OCI-LY7 (cell line): ENCODE data around the genes GOLGA6D and ODF3L1.

DNA sequence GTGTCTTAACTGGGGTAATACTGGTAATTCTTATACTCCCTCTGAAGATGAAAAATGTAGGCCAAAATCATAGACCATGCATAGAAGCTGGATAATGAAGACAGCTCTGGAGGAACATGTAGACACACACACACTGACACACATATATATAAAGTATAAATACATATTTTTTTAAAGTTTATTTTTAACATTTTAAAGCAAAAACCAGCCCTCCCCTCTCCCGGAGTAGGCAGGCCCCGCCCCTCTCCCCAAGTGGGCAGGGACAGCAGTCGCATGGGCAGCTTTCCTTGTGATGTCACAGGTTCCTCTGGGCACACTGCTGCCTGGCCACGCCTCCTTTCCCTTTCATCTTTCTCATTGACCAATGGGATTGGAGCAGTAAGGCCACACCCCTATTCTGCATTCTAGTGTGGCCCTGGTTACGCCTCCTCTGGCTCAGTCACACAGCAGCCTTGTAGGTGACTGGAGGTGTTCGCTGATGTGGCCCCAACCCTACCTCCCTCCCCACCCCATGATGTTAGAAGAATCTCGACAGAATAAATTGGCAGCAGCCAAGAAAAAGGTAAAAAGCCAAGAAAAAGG lies at the start of gene GOLGA6D:
Gene GOLGA6D (plus strand): TSS at position 438 of the 582 bp plus-strand sequence.
- PRO-cap, result no peak
- RAMPAGE, long total RNA, result no peak

GRCh38 chr15:75348086-75349309 lies 1.7 kb downstream of the NEIL1 start:
- PRO-cap, result no peak
- RAMPAGE, long total RNA, result no peak

- PRO-cap, result bidirectional peak, plus-strand start at chr15:75641800, minus-strand start at chr15:75641724
- RAMPAGE, long total RNA, result no peak
These were observed 1.5 kb upstream of the IMP3 start for GRCh38 chr15:75641537-75641971.

DNA sequence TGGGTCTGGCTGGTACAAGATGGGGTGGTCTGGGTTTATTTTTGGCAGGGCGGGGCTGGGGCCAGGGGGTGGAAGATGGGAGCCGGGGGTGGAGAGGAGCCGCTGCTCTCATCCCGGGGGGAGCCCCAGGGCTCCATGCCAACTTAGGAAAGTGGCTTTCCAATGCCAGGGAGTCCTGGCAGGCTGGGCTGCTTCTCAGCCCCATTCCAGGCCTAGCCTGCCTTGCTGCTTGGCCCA lies 8.8 kb downstream of the CSPG4 start:
- PRO-cap, result no peak
- RAMPAGE, long total RNA, result no peak

DNA sequence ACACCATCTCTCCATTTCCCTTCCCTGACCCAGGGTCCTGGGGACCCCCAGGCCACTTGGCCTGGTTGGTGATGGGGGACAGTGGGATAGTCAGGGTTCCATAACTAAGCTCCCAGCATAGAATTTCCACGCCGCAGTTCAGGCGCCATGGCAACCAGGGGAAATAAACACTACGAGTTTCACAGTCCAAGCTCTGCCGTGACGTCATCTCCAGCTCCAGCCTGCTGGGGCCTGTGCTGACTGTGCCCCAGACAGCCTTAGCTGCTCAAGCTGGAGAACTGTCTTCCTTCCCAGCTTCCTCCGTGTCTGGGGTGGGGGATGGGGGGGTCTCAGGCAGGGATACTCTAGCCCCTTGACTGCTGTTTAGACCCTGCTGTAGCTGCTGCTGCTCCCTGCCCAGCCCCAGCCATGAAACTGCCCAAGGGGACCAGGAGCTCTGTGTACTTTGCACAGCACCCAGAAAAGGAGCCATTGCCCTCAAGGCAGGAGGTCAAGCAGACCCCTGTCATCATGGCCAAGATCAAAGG lies at the start of gene ODF3L1:
Gene ODF3L1 (plus strand): TSS at position 250 of the 527 bp plus-strand sequence.
- PRO-cap, result no peak
- RAMPAGE, long total RNA, result no peak

DNA sequence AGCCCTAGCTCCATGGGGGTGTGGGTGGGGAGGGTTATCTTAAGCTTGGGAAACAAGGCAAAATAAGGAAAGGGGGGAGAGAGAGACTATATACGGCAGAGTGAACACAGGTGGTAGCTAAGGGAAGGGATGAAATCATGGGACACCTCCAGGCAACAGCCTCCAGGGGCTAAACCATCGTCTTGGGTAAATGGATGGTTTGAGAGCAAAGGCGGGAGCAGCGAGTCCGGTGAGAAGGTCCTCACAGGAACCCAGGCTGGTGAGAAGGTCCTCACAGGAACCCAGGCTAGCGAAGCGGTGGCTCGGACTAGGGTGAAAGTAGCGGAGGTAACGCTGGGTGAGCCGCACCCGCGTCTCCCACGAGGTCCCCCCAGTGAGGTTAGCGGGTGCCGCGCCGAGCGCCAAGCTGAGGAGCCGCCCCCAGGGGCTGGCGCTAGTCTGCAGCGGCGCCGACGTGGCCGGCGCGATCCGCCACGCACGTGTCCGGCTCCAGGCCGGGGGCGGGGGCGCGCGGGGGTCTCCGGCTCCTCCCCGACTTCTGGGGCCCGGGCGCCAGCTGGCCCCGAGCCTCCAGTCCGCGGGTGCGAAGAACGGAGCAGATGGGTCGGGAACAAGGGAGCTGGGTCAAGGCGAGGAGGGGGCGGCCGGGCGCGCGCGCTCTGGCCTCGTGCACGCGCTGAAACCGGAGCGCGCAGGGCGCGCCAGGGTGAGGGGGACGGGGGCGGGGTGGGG lies 441 bp upstream of the UBE2Q2 start:
- PRO-cap, result bidirectional peak, plus-strand start at position 436 of the sequence, minus-strand start at position 375 of the sequence
- RAMPAGE, long total RNA, result no peak

GRCh38 chr15:75887096-75888012 lies 16.3 kb upstream of the FBXO22 start:
- PRO-cap, result no peak
- RAMPAGE, long total RNA, result no peak

GRCh38 chr15:76312763-76313210 lies 1.5 kb upstream of the ETFA start:
- PRO-cap, result no peak
- RAMPAGE, long total RNA, result no peak

DNA sequence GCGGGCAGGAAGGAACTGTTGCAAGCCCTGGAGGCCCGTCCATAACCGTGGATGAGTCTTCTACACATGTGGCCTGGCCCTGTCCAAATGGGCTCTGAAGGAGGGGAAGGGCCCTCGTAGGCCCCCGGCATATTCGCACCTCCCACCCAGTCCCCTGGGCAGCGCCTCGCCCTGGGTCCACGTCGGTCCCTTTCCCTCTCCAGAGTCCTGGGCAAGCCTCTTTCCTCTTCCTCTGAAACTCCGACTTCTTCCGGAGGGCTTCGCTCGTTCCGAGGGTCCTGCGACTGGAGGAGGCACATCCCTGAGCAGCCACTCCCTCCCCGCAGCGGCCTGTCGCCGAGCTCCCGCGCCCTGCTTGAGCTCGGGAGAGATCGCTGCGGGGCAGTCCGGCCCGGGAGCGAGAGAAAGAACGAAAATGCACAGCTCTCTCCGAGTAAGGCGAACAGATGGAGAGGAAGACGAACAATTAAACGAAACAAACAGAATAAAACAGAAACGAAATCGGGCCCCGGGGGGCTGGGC lies 3.2 kb downstream of the ISL2 start:
- PRO-cap, result no peak
- RAMPAGE, long total RNA, result no peak

- PRO-cap, result no peak
- RAMPAGE, long total RNA, result no peak
These were observed 129.6 kb downstream of the ISL2 start for GRCh38 chr15:76466121-76466709.

DNA sequence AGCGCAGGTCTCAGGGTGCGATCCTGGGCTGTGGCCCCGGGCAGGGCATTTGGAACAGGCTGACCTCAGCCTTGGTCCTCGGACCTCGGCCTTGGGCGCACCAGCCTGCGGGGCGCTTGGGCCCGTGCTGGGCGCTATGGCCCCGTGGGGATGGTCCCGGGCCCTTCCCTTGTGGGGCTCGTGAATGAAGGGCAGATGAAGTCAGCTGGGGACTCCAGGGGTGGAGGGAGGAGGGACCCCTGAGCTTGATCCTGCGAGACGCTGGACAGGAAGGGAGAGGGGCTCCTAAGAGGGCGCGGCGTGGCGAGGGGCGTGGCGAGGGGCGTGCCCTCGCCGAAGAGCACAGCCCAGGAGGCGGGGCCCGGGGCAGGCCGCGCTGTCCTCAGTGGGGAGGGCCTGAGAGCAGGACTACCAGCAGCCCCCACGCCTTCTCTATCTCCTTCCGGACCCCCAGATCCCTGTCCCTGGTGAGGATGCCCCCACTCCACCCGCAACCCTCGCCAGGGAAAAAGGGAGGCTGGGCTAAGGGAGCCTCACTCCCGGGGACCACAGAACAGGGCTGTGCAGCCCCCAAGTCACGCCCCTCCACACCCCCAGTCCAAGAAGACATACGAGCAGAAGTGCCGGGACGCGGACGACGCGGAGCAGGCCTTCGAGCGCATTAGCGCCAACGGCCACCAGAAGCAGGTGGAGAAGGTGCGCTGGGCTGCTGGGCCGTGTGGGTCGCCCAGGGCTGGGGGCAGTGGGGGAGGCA lies 33.2 kb downstream of the PSTPIP1 start:
- PRO-cap, result no peak
- RAMPAGE, long total RNA, result no peak

DNA sequence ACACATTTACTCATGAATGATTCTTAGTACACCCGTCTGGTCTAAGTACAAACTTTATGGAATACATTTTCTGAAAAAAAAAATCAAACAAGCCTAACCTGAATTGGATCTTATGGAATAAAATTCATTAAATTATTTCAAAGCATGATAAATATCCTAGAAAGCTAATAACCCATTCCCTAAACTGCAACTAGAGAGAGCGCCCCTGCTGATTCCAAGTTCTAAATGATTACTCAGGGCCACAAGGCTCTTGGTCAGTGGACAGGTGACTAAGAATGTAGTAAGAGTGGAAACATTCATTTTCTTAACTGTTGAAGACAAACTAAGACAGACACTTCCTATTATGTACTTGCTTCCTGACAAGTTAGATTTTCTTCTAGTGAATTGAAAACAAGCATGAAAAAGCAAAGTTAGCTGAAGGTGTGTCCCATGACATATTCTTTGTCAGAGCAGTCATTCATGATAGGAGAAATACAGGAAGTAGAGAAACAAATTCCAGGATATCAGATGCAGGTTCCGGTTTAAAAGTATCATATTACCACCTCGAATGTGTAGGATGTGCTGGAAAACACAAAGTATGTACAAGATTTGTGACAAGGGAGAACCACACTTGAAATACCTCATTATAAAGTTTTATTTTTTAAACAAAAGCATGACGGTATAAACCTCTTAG lies 6.4 kb downstream of the TSPAN3 start:
- PRO-cap, result no peak
- RAMPAGE, long total RNA, result no peak

- PRO-cap, result no peak
- RAMPAGE, long total RNA, result no peak
These were observed 91.2 kb downstream of the LINGO1 start for GRCh38 chr15:77541208-77542265.

- PRO-cap, result no peak
- RAMPAGE, long total RNA, result no peak
These were observed 86.7 kb downstream of the LINGO1 start for GRCh38 chr15:77546017-77546465.

- PRO-cap, result no peak
- RAMPAGE, long total RNA, result no peak
These were observed 81.8 kb downstream of the LINGO1 start for GRCh38 chr15:77550798-77551338.

- PRO-cap, result no peak
- RAMPAGE, long total RNA, result no peak
These were observed 187.3 kb upstream of the LINGO1 start for GRCh38 chr15:77819687-77820753.

DNA sequence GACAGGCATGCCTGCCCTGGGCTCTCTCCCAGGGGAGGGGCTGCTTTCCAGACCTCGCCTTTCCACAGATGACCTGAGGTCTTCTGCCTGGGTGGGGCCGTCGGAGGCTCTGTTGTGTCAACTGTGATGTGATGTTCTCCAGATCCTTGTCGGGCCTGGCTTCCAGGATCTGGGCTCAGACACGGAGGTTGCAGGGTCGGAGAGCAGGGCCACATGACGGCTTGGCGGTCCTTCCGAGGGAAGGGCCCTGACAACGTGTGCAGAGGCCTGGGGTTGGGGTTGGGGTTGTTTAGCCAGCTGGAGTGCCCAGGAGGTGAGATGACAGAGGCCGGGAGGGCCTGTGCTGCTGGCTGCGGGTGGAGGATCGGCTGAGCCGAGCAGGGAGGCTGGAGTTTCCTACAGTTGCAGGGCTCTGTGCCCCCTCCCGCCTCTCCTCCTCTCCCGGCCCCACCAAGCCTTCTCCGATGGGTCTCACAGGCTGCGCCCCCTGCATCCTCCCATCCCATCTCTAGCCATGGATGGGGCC lies 101.9 kb downstream of the TBC1D2B start:
- PRO-cap, result no peak
- RAMPAGE, long total RNA, result no peak

DNA sequence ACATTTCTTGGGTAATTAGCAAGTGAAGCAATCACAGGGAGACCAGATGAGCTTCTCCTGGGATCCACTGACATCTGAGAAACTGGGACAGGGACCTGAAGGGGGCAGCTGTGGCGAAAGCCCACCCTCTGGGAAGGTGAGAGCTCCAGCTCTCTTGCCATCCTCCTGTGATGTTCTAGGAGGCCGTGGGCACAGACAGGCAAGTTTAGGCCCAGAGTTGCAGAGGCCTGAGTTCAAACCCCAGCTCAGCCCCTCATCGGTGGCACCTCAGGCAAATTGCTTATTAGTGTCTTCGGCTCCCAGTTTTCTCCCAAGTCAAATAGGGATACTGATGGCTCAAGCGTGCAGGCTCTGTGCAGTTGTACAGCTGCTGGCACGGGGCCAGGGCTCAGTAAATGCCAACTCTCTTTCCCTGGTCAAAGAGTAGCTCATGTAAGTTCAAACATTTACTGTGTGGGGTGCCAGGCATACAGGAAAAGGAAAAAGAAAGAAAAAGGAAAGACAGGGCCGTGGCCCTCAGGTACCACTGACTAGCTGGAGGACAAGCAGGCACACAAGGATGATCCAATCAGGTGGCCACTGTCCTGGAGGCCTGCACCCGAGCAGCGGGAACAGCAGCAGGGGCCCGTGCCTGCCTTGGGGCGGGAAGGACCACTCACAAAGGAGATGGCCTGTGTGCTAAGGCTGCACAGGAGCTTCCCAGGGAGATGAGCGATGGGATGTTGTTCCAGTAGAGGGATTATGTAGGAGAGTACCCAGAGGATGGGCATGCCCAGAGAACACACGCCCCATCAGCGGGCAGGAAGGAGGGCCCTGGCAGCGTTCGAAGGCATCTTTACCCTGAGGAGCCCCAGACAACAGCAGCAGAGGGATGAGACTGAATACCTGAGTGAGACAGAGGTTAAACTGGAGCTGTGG lies 70.9 kb downstream of the TBC1D2B start:
- PRO-cap, result no peak
- RAMPAGE, long total RNA, result no peak

- PRO-cap, result bidirectional peak, plus-strand start at chr15:78066263, minus-strand start at chr15:78066172
- RAMPAGE, long total RNA, result no peak
These were observed 11.3 kb downstream of the TBC1D2B start for GRCh38 chr15:78066002-78066753.

DNA sequence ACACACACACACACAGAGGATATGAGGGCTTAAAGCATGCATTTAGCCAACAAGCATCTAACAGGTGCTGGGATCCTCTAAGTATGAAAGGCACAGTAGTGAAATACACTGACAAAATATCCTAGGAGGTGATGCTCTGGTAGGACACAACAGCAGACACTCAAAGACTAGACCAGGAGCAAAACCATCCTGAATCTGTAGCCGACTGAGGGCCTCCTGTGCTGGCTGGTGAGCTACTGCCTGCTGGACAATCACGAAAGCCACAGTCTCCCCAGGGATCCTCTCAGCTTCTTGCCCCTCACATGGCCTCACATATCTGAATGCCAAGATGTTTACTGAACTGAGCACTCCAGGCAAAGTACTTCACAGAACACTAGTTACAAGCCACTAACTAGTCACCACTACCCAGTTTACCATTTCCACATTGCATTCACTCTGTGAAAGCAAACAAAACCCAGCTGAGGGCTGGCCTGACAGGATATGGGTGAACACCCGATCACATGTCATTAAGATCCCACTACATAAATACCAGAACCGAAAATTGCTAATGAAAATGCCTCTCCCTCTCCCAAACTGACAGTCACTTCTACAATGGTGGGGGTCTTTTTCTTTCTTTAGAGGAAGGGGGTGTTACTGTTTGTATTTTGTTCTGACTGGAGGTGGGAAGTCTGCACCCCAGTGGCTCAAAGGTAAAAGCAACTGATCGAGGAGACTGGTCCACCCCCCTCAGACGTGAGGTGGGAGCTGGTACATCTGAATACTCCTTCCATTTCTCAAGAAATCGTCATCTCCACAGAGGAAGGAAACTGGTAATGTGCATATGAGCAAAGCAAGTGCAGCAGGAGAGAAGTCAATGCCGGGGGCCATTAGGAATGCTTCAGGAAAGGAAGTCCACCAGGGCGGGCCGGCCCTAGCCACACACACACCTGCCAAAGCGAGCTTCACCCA lies 8.8 kb downstream of the TBC1D2B start:
- PRO-cap, result bidirectional peak, plus-strand start at position 550 of the sequence, minus-strand start at position 460 of the sequence
- RAMPAGE, long total RNA, result no peak